Aortic smooth muscle cell (primary cell): ENCODE measurements around a stretch of chr7.

DNA sequence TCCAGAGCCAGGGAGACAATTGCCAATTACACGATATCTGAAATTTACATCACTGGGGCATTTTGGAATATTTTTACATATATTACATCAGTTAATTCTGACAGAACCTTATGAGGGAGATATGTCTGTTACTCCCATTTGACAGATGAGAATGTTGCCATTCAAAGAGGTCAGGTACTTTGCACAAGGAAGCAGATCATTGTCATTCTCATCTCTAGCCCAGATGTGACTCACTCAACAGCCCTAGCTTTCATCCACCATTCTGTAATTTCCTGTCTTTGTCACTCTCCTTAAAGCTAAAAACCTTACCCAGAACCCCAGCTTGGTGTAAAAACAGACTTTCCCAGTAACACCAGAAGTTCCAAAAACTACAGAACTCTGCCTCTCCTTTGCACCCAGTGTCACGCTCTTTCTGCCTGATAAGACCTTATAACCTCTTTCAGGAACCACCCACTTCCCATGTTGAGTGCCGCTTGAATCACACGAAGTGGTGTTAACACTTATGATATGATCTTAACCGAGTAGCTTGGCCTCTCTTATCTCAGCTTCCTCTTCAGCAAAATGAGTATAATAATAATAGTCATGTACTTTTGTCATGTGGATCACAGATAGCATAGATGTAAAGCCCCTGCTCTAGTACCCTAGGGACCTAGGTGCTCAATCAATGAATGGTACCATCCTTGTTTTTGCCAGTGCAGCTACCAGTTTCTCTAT, 89.1 kb upstream of the SP4 start:
- RRBS = no CpG with 5 or more reads among the region's 5 CpGs

GRCh38 chr7:21352899-21353376, 74.9 kb upstream of the SP4 start:
- RRBS = no CpG with 5 or more reads among the region's 1 CpG

DNA sequence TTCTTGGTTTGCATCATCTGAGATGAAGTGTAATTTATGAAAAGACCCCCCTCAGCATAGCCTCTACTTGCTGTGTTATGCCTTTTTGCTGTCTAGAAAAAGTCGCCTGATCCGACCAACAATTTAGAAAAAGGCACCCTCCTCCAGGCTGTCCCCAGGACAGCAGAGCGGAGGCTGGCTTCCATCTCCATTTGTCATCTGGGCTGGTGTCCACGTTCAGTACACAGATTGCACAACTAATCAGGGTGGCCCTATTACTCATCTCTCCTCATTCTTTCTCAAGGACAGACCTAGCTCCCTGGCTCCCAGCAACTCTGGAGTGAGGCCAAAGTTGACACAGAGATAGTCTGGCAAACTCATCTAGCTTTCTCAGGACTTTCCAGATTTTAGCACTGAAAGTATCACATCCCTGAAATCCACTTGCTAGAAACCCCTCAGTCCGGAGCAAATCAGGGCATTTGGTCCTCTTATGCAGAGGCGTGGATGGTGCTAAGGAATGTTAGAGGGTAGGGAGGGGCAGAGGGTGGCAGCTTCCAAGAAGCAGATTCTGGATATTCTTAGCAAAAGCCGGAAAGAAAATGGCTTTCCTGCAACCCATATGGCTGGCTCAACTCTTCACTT, 75.1 kb downstream of the DNAH11 start:
- RRBS = no CpG with 5 or more reads among the region's 7 CpGs

DNA sequence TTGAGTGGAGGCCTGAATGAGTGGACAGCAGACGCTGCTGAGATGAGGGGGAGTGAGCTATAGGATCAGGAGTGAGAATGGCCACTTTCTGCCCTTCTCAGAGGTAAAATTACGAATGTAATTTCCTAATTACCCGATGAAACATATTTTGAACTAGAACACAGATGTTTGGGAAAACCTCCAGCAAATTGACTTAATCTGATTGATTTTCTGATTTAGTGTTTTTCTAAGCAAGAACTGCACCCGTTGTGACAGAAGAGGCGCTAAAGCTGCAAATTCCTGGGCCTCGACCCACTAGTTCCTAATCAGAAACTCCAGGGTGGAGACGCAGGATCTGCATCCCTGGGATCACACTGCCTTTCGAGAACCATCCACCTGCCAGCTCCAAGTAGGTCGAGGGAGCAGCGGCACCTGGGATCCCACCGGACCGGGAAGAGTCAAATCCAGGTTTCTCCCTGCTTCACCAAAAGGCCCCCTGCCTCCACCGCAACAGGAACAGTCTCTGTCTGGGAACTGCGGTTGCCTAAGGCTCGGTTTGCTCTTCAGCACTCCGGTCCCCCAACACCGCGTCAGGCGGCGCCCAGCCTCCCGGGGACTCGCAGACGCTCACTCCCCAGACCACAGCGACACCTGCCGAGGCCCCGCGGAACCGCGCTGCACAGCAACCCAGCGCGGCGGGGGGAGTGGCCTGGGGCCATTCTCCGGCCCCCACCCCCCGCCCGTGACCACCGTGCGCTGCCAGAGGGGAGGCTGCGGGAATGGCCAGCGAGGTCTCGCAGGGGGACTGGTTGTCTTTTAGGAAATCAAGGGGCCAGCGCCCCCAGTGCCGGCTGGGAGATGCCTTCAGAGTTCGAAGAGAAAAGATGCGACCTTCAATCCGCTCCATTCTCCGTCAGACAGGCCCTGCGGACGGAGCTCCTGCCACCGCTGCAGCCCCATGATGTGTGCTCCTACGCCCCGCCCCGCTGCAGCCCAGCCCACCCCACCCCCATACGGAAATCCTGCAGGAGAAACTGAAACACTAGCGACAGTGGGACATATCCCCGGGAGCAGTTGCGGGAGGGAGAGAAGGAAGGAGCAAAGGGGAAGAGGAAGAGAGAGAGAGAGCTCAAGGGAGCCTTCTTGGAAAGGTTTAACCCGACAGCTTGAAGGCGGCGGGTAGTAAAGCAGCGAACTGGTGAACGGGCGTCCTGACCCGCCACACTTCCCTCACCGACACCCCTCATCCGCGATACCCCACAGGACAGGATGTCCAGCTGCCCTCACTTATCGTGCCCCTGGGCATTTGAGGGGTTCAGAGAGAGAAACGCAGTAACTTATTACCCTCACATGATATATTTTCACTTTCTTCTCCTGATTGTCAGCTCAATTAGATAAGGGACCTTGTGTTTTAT, 137.2 kb upstream of the CDCA7L start:
- RRBS = 1% methylated on average over 14 of the region's 68 CpGs

- RRBS = no CpG with 5 or more reads among the region's 6 CpGs
Measured at GRCh38 chr7:22104434-22104820, 158.7 kb upstream of the CDCA7L start.

DNA sequence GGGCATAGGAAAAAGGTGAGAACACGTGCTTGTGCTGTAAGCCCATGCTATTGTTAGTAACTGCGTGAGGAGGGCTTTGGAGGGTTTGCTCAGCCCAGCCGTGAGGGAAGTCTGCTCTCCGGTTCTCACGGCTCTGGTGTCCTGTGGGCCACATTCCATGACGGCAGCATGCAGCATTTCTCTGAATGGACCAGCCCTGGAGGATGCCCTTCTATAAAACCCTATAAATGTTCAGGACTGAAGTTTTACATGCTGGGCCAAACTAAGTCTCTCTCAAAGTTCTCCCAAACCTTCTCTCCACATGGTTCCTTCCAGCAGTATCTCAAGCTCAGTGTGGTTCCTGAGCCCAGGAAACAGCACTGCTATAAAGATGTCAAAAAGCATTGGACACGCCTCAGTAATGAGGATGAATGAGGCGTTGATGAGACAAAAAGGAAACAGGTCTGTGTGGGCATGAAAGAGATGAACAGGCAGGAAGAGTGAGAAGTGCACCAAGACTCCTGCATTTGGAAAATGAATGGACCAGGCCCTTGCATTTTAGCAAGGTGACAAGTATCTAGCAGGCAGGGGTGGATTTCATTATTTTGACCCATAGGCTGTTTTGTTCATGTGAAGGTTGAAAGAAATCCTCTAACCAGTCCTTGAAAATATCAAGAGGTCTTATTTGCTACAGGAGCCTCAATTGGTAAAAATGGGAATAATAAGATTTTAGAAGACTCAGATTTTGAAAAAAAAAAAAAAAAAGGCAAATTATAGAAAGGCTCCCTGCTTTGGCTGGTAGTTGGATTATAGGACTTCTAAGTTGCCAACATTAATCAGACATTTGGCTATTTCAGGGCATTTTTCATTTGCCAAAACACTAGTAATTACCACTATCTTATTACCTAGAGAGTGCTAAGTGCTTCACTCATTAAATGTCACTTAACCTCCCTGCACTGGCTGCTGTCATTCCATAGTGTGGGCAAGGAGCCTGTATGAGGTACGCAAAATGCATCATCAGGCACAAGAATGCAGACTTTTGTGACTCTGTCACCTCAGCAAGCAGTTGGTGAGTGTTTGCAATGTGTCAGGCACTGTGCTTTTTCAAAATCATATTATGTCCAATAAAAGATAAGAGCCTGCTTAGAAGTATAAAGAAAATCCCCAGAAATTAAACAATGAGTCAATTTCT, 175.2 kb upstream of the CDCA7L start:
- RRBS = no CpG with 5 or more reads among the region's 9 CpGs

DNA sequence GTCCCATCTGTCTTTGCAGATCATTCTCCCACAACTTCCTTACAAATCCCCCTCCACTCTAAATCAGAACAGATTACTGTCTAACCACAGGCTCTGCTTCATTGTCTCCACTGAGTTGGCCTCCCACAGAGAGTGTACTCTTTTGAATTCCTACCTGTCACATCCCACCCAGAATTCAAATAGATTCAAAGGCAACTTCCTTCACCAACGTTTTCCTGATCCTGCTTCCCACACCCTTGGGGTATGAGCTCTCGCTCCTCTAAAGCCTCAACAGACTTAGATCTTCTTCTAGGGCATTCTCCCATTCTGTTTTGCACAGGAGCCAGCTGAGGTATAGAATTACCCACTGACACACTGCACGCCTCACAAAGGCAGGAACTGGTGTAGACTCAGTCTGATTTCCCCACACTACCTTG, 197.8 kb upstream of the CDCA7L start:
- RRBS = no CpG with 5 or more reads among the region's 3 CpGs

DNA sequence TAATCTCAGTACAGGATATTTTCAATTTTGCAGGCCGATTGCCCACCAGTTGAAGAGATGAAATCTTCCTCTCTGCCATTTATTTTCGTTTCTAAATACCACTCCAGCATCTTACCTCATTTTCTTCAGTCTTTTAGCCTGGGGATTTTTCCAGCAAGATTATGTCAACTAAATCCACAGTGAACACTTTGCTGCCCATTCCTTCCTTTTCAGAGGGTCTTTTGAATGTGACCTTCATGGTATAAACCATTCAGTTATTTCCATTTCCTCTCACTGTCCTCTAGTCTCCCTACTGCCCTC, 69.1 kb downstream of the RAPGEF5 start:
- RRBS = no CpG with 5 or more reads among the region's 2 CpGs

DNA sequence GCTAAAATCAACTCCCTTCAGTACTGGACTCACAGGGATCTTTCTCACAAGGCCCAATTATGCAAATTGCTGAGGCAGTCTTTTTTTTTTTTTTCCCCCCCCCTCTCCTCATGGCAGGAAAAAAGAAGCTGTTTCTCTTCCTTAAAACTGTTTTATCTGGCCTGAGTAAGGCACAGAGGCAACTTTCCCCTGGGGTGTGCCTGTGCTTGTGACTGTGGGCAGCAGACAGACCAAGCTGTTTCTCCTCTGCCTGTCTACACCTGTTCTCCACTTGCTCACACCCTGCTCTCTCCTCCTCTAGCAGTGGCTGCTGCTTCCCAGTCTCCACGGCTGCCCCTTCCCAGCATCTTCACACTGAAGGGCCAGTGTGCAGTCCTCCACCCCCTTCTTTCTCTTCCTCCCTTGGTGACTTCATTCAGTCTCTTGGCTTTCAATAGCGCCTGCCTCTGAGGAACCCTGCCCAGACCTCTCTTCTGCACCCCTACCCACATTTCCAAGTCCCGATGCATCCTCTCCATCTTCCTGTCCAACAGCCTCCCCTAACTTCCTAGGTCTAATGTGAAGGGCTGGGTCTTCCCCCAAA, 65.5 kb upstream of the STEAP1B start:
- RRBS = no CpG with 5 or more reads among the region's 3 CpGs

DNA sequence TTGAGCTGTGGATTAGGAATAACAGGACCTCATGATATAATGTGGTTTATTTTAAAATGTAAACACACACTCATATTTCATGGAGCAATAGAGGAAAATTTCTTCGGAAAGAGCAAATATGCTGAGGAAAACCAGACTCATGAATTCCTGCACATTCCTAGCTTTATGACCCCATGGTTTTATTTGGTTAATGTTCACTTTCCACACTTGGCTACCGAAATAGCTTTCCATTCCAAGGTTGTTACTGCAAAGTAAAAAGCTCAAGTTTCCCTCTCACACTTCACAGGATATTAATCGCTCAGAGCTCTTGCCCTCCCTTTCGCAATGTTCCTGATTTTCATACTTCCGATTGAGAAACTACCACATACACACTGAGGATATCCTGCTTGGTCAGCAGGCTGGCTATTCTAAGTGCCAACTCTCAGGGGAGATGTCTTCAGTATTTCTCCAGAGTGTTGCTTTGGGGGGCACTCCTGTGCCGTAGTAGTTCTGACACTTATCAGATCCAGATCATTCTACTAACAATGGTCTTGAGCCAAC, 77.5 kb upstream of the STEAP1B start:
- RRBS = no CpG with 5 or more reads among the region's 6 CpGs

GRCh38 chr7:22696643-22697316, 30.2 kb upstream of the IL6 start:
- RRBS = no CpG with 5 or more reads among the region's 5 CpGs

DNA sequence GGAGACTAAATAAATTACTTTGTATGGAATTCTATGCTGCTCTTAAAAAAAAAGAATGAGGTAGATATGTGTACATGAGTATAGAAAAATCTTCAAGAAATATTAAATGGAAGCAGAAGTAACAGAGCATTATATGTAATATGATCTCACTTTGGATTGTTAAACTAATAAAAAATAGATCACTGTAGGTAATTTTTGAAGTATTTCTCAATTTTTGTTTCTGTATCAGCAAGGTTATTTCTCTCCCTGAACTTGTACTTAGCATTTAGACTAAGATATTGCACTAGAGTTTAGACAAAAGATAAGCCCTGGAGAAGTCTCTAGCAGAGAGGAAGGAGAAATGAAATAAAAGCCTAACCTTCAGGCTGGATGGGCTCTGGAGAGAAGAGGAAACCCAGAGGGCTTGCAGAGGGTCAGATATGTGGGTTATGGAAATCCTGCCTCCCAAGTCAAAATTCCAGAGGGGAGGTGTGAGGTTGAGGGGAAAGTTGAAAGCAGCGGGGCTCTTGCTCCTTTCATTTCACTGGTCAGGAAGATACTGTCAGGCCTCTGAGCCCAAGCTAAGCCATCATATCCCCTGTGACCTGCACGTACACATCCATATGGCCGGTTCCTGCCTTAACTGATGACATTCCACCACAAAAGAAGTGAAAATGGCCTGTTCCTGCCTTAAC, 24.0 kb upstream of the IL6 start:
- RRBS = no CpG with 5 or more reads among the region's 3 CpGs

- RRBS = no CpG with 5 or more reads among the region's 13 CpGs
Measured at GRCh38 chr7:22717845-22718811, 8.9 kb upstream of the IL6 start.

GRCh38 chr7:22811929-22813010, 10.4 kb downstream of the TOMM7 start:
- RRBS = no CpG with 5 or more reads among the region's 11 CpGs

GRCh38 chr7:22858829-22859587, 36.4 kb upstream of the TOMM7 start:
- RRBS = no CpG with 5 or more reads among the region's 7 CpGs

- RRBS = no CpG with 5 or more reads among the region's 3 CpGs
Measured at GRCh38 chr7:23011275-23011899, 2.5 kb downstream of the HYCC1 start.

GRCh38 chr7:23247541-23248344, 1.2 kb downstream of the GPNMB start:
- RRBS = 3% methylated on average over 18 of the region's 53 CpGs

- RRBS = no CpG with 5 or more reads among the region's 3 CpGs
Measured at GRCh38 chr7:23500703-23501108, 30.4 kb upstream of the IGF2BP3 start.

GRCh38 chr7:24284796-24285291, 854 bp downstream of the NPY start:
- RRBS = 3% methylated on average over 2 of the region's 31 CpGs